Mesenchymal stem cell of the bone marrow (primary cell): ENCODE data around the genes HPSE and AFF1.

DNA sequence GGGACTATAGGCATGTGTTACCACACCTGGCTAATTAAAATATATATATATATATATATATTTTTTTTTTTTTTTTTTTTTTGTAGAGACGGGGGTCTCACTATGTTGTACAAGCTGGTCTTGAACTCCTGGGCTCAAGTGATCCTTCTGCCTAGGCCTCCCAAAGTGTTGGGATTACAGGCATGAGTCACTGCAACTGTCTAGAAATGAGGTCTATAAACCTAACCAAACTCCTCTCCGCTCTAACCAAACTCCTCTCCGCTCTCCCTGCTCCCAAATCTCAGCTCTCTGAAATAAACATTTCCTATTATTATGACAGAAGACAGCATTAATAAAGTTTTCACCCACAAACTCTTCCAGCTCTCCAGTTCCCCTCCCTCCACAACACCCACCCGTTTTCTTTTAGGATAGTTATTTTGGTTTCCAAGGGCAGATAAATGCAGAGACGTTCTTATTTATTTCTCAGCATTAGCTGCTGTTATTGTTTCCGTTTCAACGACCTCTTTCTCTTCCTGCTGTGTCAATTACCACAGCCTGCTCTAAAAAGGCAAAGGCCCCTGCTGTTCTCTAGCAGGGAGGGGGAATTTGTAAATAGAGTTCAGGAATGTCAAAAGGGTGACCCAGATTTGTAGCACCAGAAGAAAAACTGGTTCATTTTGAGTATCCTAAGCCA is 13.2 kb upstream of the SCD5 start:
- CAGE, long polyA plus RNA: no peak

- CAGE, long polyA plus RNA: no peak
These were observed 26.2 kb downstream of the LIN54 start for GRCh38 chr4:82984151-82985035.

DNA sequence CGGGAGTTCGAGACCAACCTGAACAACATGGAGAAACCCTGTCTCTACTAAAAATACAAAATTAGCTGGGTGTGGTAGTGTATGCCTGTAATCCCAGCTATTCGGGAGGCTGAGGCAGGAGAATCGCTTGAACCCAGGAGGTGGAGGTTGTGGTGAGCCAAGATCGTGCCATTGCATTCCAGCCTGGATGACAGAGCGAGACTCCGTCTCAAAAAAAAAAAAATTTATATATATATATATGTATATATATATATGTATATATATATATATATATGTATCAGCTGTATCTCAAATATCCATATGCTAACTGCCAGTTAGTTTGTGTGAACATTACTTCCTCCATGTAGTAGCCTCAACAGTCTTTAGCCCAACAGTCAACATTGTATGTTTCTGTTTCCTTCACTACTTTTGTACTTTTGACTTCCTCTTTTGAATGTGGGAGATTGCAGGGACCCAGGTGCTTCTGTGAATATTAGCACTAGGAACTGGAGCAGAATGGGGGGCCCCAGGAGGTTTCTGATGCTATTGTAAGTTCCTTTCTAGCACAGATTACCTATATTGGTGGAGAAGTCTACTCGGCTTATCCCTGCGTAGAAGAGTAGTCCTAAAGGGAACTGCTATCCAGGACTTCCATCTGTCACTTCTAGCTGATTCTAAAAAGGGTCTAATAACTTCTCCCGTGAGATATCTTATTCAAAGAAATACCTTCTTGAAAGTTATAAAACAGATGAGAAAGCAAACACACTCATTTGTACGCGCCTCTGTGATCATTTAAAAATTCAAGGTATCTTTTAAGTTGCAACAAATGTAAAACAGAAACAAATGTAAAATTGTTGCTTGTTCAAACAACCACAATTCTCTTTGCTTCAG is 2.3 kb downstream of the PLAC8 start:
- CAGE, long polyA plus RNA: no peak

GRCh38 chr4:83113518-83113882 is 1.0 kb downstream of the PLAC8 start:
- CAGE, long polyA plus RNA: no peak

DNA sequence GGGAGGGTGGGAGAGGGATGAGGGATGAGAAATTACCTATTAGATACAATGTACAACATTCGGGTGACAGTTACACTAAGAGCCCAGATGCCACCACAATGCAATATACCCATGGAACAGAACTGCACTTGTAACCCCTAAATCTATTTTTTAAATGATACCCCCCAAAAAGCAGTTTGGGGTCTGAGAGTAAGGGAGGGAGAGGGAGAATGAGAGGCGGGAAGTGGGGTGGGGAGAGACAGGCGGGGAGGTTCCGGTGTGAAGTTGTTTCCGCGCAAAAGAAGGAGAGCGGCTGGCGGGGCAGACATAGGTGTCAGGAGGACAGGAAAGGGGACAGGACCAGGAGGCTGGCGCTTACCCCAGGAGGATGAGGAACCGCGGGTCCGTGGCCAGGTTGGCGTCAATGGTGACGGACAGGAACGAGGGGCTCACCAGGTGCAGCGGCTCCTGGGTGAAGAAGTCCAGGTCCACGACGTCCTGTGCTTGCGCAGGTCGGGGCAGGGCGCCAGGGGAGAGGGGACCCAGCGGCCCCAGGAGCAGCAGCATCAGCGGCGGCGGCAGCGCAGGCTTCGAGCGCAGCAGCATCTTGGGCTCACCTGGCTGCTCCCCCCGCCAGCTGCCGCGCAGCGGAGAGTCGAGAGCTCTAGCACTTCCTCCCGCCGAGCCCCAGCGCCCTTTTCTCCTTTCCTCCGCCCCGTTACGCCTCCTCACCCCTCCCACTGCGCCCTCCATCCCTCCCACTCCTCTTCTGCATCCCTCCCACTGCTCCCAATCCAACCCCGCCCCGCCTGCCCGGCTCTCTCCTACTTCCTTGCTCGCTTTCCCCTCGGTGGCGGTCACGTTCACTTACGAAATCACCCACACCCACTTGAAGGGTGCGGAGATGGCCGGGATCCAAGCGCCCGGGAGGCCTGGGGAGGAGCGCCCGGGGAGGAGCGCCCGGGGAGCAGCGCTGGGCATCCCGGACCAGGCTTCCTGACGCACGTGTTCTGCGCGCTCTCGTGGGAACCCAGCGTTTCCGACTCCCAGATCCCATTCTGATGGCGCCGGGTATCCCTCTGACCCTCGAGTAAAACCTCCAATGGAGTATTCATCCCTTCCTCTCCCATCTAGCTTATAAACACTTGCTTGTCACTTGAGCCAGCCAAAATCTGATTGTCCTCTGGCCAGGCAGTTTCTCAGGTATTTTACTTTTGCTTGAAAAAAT is at the start of gene HPSE:
HPSE (minus strand) TSS at position 651 of the 1,207 bp plus-strand sequence.
- CAGE, long polyA plus RNA: no peak

DNA sequence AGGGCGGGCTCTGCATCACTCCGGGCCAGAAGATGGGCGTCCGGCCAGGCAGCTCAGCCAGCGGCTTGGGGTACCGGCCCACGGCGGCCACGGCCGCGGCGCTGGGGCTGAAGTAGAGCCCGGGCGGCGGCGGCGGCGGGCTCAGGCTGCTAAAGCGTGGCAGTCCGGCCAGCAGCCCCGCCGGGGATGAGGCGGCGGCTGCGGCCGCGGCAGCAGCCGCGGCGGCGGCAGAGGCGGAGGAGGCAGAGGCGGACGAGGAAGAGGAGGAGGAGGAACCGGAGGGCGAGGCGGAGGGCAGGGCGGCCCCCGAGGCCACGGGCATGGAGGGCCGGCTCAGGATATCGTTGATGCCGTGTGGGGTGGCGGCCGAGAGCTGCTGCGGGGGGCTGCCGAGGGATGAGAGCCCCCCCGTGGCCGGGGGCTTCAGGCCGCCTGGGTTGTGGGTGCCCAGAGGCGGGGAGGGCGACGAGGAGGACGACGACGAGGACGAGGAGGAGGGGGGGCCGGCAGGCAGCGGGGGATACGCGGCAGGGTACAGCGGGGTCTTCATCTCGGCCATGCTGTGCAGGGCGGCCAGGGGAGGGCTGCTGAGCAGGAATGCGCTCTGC is 1.4 kb downstream of the NKX6-1 start:
- CAGE, long polyA plus RNA: no peak

- CAGE, long polyA plus RNA: no peak
These were observed 152.1 kb downstream of the WDFY3 start for GRCh38 chr4:84814254-84814902.

DNA sequence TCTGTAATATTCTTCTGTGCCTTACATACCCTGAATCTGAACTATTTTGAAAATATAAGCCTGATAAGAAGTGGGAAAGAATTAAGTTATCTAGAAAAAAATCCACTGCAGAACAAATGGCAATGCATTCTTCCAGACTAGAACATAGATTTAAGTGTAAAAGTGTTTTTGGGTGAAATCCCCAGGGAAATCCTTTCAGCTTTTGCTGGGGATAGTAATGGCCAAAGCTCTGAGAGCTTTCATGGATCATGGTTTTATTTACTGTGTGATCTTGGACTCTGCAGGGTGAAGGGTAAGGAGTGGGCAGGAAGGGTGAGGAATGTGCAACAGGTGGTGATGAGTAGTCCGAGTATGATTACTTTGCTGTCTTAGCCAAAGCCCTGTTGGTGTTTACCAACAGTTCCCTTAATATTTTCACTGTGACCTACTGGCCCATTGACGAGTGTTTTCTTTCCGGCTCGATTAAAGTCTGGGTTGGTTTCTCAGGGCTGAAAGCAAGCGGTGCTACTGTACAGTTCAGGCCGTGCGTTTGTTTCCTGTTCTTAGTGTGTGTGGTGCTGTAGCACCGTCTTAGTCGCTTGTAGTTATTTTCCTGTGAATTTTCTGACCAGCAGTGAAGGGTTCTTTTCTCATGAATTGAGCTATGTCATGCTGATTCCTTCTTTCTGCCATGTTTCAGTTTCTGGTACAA is 2.5 kb downstream of the ARHGAP24 start:
- CAGE, long polyA plus RNA: no peak

GRCh38 chr4:85607634-85608100 is 132.7 kb downstream of the ARHGAP24 start:
- CAGE, long polyA plus RNA: no peak

- CAGE, long polyA plus RNA: no peak
These were observed 304.2 kb downstream of the ARHGAP24 start for GRCh38 chr4:85779214-85779517.

GRCh38 chr4:85783268-85784071 is 308.5 kb downstream of the ARHGAP24 start:
- CAGE, long polyA plus RNA: no peak

DNA sequence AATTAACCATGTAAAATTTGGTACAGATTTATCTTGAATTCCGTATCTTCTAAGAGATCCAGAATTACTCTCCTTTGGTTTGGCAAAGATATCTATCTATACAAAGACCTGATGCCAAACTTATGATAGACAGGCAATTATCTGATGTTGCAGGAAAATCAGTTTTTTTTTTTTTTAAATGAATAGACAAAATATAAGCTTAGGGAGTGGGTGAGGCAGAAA is 389.4 kb downstream of the ARHGAP24 start:
- CAGE, long polyA plus RNA: no peak

DNA sequence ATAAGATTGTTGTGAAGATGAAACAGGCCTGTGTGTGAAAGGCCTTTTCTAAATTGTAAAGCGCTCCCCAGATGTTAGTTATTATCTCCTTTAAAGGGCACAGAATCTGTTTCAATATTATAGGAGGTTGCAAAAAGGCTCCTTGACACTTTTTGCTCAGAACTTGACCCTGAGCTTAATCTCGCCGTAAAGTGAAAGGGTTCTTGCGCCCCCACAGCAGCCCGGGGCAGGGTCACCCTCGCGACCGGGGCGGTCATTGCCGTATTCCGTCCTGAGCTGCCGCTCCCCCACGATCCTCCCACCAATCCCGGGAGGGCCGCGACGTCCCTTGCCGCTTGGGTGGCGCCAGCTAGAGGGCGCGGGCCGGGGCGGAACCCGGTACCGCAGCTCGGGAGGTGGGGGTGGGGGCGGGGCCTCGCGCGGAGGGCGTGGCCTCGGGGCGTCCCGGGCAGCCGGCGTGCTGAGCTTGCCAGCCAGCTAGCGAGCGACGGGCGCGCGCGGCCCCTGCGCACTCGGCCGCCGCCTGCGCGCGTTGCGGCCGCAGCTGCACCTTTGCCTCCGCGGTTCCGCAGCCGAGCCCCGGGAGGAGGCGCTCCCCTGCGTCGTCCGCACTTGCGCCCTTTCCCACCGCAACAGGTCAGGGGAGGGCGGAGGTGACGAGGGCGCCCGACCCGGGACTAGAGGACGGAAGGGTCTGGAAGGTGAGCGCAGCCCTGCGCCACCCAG is at the start of gene AFF1:
AFF1 (plus strand) TSS at position 472 of the 726 bp plus-strand sequence.
- CAGE, long polyA plus RNA: no peak

DNA sequence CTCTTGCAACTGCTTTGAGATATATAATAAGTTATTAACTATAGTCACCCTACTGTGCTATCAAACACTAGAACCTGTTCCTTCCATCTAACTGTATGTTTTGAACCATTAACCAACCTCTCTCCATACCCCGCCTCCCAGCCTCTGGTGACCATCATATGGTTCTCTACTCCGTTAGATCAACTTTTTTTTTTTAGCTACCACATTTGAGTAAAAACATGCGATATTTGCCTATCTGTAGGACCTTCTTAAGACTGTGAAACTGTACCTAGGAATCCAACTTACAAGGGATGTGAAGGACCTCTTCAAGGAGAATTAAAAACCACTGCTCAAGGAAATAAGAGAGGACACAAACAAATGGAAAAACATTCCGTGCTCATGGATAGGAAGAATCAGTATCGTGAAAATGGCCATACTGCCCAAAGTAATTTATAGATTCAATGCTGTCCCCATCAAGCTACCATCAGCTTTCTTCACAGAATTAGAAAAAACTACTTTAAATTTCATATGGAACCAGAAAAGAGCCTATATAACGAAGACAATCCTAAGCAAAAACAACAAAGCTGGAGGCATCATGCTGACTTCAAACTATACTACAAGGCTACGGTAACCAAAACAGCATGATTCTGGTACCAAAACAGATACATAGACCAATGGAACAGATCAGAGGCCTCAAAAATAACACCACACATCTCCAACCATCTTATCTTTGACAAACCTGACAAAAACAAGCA is 53.6 kb downstream of the AFF1 start:
- CAGE, long polyA plus RNA: no peak

- CAGE, long polyA plus RNA: no peak
These were observed 71.0 kb downstream of the AFF1 start for GRCh38 chr4:87005603-87006500.

DNA sequence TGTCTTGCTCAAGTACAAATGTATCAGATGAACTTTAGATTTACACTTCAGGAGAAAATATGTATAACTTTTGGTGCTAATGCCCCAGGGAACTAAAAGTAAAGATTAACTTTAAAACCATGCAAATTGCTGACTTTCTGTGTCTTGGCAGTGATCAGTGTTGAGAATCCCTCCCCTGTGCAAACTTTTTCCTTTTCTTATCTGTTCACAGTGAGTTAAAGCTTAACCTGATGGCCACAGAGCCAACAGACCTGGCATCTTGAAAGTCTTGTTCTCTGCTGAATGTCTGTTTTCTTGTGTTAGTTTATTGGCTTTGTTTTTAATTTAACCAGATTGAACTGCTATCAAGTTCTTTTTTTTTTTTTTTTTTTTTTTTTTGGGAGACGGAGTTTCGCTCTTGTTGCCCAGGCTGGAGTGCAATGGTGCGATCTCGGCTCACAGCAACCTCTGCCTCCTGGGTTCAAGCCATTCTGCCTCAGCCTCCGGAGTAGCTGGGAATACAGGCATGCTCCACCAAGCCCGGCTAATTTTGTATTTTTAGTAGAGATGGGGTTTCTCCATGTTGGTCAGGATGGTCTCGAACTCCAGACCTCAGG is 78.0 kb downstream of the AFF1 start:
- CAGE, long polyA plus RNA: no peak

DNA sequence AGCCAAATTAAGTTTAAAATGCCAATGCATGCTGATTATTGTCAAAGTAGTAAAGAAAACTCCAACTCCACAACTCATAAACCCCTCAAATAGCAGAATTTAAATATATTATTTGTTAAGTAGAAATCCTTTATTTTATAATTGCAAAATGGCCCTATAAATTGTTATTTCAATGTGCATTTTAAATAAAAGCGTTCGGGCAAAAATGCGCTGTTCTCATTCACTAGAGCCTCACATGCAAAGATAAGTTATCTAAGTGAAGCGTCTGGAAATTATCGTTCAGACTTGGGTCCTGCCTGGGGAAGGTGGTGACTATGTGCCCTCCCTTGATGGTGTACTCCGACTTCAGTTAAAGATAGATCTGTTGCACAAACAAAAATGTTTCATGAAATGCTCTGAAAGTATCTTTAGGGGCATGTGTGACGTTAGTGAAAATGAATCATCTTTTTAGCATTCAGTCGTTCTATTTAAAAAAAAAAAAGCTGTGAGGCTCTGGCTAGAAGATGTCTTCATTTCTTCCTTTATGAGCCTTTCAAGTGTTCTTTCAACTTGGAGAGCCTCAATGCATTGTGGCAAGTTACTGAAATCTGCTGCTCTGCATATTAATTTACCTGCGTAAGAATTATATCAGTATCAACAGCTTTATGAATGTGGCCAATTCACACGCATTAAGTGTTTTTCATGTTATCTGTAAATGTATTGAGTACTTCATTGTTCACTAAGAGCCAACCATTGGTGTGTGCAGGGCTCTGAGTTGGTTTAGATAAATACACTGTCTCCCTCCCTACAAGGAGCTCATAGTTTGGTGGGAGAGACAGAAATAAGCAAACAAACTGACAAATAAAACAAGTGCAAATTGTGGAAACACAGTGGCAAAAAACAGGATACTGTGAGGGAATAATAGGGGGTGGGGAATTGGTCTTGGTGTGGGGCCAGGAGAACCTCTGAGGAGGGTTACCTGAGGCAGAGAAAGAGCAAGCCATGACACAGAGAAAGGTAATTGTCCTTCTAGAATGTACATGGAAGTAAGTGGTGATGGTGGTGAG is 83.0 kb downstream of the AFF1 start:
- CAGE, long polyA plus RNA: no peak

GRCh38 chr4:87030552-87031940 is 96.2 kb downstream of the AFF1 start:
- CAGE, long polyA plus RNA: no peak

GRCh38 chr4:87070511-87070958 is 135.7 kb downstream of the AFF1 start:
- CAGE, long polyA plus RNA: no peak

DNA sequence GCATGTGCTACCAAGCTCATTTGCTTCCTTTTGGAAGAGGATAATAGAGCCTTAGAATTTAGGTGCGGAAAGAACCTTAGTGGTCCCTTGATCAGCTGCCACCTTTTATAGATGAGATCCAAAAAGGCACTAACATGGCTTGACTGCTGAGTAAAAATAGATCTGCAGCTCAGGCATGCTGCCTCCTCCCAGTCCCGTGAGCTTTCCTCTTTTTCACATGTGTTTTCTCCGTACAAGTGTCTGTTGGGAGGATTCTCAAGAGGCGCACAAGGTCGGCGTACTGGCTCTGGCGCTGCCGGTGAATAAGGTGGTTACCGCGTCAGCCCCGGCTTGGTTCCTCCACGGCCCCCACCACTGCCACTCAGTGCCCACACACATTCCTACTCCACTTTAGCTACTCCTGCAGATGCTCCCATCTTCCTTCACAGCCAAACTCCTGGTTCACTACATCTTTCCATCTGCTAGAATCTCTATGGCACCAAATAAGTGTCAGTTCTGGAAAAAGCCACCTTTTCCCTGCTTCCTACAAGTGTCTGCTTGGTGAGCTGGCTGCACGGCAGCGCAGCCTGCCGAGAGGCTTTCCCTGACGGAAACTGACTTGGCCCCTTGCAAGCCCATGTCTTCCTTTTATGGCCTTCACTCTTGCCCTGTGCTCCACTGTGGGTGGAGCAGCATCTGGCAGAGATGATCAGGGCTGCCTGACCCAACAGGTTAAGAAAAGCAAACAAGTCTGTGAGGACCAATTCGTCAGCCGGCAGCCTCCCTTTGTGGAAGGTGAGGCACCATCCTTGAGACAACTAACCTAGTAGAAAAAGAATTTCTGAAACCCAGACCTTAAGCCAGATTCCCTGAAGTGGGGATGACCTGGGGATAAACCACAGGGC is 99.8 kb downstream of the KLHL8 start:
- CAGE, long polyA plus RNA: no peak